GM23248 (cell line): ENCODE results near the genes STIP1 and VEGFB.

GRCh38 chr11:63986619-63987463 is 603 bp downstream of the OTUB1 start:
- RAMPAGE, long total RNA: no peak

DNA sequence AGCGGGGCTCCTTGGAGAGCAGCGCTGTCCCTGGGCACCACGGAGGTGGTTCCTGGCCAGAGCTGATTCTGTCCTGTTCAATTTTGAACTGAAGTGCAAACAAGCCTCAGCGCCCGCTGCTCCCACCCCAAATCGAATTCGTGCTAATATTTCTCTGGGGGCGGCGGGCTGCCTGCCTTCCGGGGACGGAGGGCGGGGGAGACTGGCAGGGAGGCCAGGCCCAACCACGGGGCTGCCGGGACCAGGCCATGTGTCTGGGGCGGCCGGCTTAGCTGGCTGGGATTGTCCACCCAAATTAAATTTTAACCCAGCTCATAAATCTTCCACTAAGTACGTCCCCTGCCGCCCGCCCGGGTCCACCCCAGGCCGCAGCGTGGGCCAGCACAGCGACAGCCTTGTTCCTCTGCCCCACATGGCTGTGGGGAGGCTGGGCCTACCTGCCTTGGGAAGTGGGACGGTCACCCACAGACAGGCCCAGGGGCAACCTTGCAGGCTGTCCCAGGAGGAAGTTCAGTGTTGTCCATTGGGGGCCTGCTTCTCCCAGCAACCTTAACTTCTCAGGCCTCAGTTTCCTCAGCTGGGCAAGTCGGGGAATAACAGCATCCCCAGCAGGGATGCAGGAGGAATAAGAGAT is 49.6 kb downstream of the FLRT1 start:
- RAMPAGE, long total RNA: no peak

- RAMPAGE, long total RNA: start-site peak on the plus strand at chr11:64186167-64186239, 668 and 245 reads in 2 replicates
Measured at GRCh38 chr11:64185926-64186449, at the start of gene STIP1. Gene STIP1 (plus strand): TSS chr11:64186171.

DNA sequence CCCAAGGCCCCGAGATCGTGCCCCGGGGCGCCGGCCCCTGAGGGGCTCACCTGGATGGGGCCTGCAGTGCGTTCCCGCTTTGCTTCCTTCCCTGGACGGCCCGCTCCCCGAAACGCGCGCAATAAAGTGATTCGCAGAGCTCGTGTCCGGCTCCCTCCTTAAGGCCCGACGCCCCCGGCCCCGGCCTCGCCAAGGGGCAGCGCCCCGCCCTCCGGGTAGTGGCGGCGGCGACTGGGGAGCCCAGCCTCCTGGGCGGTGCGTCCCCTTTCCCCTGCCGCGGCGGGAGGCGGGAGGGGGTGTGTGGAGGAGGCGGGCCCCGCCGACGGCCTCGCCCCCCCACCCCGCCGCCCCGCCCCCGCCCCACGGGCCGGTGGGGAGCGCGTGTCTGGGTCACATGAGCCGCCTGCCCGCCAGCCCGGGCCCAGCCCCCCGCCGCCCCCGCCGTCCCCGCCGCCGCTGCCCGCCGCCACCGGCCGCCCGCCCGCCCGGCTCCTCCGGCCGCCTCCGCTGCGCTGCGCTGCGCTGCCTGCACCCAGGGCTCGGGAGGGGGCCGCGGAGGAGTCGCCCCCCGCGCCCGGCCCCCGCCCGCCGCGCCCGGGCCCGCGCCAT is at the start of gene VEGFB:
VEGFB (plus strand) TSS at position 441 of the 609 bp plus-strand sequence.
- RAMPAGE, long total RNA: no peak

GRCh38 chr11:64304667-64305348 is 516 bp upstream of the ESRRA start:
- RAMPAGE, long total RNA: no peak

DNA sequence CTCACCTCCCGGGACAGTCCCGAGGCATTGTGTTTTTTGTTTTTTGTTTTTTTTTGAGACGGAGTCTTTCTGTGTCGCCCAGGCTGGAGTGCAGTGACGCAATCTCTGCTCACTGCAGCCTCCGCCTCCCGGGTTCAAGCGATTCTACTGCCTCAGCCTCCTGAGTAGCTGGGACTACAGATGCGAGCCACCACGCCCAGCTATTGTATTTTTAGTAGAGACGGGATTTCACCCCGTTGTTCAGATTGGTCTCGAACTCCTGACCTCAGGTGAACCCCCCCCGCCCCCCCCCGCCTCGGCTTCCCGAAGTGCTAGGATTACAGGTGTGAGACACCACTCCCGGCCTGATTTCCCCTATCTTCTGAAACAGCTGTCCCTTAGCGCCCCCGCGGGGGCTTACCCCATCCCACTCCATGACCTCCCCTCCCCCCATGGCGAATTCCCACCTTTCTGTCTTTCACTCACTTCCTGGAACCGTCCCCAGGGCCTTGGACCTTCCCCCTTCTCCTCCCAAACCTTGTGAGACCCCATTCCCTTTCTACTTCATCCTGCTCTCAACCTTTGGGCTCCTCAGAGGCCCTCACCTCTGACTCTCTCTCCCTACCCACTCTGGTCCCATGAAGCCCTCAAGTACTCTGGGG is 763 bp downstream of the PRDX5 start:
- RAMPAGE, long total RNA: no peak

DNA sequence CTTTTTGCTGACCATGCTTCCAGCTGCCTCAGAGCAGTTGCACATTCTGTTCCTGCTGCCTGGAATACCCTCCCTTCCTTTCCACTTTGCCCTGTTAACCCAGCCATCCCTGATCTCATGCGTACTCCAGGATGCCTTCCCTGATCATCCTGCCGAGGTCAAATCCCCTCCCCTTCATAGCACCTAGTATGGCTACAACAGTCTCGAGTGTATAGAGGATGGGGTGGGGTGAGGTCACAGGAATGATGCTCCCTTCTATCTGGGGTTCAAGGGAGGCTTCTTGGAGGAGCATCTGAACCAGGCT is 570 bp upstream of the CCDC88B start:
- RAMPAGE, long total RNA: no peak

GRCh38 chr11:64448718-64449384 is 89.9 kb downstream of the RPS6KA4 start:
- RAMPAGE, long total RNA: no peak

DNA sequence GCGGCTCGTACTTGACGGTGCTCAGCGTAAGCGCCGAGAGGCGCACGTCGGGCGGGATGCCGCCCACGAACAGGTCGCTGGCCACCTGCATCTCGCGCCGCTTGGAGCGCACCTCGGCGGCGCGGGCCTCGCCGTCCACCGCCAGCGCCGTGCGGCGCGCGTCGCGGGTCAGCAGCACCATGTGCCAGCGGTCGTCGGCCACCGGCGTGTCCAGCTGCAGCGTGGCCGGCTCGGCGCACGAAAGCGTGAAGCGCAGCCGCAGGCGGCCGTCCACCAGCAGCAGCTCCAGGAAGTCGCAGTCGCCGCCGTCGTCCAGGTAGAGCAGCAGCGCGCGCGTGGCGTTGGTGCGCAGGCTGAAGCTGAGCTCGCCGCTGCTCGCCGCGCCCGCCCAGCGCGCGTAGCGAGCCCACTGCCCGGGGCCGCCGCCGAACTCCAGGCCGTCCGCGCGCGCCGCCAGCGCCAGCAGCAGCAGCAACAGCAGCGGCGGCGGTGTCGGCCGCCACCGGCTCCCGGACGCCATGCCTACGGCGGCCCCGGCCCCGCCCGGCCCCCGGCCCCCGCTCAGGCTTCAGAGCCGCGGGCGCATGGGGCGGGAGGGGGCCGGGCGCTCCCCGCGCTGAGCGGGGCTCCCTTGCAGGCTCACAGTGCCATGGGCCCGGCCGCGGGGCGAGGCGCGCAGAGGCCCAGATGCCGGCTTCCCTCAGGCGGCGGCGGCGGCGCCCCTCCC is 9.7 kb downstream of the NRXN2 start:
- RAMPAGE, long total RNA: no peak

DNA sequence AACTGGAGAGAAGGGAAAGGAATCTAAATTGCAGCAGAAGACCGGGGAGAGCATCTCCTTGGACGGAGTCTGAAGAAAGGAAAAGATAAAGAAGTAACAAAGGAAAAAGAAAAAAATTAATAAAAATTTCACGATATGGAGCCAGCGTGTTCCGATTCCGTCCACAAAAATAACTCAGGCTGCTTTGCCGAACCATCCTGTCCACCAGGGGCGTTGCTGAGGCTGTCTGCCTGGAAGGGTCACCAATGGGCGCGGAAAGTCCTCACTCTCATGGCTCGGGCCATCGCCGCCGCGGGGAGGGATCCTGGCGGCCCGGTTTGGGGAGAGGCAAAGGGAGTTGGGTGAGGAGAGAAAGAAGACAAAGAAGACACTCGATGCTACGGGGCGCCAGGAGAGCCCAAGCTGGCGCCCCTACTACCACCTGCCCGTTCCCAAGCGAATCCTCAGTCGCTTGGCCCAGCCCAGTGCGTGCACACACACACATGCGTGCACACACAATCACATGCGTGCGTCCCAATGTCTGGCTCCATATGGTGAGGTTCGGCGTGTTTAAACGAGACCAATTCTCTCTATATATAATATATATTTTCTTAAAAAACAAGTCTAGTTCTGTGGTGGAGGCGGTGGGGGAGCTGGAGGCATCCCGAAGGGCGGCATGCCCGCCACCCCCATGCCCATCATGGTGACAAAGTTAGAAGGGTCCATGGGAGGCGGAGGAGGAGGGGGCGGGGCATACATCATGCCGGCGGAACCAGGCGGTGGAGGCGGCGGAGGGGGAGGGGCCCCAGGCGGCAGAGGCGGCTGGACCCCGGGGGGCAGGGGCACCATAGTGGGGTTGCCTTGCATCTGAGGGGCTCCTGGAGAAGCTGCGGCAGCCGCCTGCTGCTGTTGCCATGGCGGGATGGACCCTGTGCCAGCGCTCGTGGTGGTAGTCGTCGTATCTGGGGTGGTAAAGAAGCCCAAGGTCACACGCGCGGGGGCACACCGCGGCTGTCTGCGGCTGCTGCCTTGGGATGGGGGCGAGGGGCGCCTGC is 5.8 kb upstream of the PYGM start:
- RAMPAGE, long total RNA: no peak

GRCh38 chr11:64769879-64771119 is 8.0 kb downstream of the SF1 start:
- RAMPAGE, long total RNA: no peak

DNA sequence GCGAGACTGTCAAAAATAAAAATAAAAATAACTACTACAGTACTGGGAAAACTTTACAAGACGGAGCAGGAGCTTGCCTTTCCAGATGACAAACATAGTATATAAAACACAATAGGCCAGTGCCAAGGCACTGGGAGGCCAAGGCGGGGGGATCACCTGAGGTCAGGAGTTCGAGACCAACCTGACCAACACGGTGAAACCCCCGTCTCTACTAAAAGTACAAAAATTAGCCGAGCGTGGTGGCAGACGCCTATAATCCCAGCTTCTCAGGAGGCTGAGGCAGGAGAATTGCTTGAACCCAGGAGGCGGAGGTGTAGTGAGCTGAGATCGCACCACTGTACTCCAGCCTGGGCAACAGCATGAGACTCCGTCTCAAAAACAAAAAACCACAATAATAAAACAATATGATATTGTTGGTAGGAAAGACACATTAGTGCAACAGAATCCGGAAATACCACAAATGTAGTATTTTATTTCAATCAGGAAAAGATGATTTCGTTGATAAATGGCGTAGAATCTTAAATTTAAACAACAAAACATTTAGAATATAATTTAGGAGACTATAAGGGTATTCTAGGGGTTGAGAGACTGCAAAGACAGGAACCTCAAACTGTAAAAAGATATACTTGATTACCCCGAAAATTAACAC is 1.5 kb upstream of the SF1 start:
- RAMPAGE, long total RNA: no peak

DNA sequence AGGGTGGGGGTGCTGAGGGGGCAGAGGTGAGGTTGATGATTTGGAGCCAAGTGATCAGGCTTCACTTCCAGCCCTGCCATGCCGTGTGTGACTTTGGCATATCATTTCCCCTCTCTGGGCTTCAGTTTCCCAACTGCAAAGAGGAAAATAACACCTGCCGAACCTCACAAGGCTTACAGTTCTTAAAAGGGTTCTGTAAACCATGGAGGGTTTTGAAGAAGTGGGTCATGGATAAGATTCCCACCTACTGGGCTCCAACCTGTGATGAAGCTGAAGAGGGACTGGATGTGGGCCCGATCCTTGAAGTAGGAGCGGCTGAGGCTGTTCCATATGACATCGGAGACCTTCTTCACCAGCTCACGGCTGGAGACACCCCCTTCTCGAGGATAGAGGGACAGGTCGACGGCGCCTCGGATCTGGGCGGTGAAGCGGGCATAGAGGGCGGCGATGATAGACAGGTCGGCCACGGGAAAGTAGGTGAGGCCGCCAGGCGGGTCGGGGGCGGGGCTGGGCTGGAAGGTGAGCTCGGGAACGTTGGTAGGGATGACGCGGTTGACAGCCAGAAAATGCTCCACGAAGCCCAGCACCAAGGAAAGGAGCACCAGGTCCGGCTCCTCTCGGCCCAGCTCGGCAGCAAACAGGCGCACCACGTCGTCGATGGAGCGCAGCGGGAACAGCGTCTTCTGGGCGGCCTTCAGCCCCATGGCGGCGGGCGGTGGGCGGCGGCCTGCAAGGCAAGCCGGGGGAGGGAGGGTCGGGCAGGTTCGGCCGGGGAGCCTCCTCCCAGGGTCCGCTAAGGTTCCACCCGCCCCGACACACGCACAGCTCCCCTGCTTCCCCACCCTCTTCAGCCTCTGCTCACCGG is 713 bp downstream of the MEN1 start:
- RAMPAGE, long total RNA: no peak

DNA sequence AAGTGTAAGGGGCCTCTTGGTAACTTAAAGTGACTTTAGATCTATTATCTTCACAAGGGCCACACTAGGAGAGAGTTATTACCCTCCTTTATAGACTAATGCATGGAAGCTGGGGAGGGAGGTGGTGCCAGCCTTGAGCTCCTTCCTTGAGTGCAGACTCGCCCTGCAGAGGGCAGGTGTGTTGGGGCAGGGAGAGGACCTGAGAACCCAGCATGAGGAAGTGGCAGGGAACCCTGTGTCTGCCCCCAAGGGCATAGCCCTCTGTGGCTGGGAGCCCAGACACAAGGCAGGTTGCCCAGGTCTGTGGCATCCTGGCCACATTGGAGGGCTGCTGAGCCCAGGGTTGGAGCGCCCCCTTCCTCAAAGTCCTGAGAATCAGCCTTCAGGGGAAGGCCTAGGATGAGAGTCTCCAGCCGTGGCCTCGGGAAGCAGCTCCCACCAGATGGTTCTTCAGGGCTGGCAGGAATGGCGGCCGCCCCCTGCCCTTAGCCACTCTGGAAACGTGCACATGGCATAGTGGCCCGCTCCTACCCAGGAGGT is 4.3 kb upstream of the CDC42BPG start:
- RAMPAGE, long total RNA: no peak

- RAMPAGE, long total RNA: no peak
Measured at GRCh38 chr11:64855851-64857070, 11.8 kb upstream of the CDC42BPG start.

DNA sequence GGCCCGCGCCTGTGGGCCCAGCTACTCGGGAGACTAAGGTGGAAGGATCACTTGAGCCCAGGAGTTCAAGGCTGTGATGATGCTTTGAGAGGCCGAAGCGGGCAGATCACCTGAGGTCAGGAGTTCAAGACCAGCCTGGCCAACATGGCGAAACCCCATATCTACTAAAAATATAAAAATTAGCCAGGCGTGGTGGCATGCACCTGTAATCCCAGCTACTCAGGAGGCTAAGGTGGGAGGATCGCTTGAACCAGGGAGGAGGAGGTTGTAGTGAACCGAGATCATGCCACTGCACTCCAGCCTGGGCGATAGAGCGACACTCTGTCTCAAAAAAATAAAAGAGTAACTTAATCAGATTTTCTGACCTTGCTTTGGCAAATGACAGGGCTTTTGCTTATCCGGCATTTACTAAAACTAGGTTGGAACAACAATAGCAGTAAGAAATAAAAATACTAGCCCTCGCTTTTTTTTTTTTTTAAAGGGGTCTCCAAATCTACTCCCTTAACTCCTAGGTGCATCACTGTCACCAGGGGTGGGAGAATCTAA is 6.2 kb downstream of the EHD1 start:
- RAMPAGE, long total RNA: no peak

DNA sequence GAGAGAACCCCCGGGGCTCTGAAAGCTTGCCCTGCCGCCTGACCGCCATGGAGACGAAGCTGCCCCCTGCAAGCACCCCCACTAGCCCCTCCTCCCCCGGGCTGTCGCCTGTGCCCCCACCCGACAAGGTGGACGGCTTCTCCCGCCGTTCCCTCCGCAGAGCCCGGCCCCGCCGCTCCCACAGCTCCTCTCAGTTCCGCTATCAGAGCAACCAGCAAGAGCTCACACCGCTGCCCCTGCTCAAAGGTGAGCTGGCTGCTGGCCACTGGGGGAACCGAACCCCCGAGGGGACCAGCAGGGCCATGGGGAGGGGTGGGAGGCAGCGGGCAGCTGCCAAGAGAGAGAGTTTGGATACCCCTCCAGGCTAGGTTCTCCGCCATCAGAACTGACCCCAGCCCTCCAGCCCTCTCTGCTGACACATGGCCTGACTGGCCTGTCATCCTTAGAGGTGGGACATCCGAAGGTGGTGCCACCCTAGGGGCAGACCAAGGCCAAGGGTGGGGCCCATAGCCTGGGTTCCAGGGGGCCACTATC is 1.3 kb downstream of the PPP2R5B start:
- RAMPAGE, long total RNA: no peak

DNA sequence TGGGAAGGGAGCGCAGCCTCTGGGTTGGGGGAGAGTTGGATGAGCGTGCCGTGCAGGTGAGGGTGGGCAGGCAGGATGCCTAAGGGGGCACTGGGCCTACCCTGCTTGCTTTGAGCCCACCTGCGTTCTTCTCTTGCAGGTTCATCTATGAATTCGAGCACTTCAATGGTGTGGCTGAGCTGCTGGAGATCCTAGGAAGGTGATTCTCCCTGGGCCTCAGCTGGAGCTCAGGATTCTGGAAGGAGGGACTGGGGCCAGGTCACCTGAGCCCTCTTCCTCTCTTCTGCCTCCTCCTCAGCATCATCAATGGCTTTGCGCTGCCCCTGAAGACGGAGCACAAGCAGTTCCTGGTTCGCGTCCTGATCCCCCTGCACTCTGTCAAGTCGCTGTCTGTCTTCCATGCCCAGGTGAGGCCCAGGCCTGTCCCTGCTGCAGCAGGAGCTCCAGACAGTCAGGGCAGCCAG is 5.5 kb downstream of the GPHA2 start:
- RAMPAGE, long total RNA: no peak

DNA sequence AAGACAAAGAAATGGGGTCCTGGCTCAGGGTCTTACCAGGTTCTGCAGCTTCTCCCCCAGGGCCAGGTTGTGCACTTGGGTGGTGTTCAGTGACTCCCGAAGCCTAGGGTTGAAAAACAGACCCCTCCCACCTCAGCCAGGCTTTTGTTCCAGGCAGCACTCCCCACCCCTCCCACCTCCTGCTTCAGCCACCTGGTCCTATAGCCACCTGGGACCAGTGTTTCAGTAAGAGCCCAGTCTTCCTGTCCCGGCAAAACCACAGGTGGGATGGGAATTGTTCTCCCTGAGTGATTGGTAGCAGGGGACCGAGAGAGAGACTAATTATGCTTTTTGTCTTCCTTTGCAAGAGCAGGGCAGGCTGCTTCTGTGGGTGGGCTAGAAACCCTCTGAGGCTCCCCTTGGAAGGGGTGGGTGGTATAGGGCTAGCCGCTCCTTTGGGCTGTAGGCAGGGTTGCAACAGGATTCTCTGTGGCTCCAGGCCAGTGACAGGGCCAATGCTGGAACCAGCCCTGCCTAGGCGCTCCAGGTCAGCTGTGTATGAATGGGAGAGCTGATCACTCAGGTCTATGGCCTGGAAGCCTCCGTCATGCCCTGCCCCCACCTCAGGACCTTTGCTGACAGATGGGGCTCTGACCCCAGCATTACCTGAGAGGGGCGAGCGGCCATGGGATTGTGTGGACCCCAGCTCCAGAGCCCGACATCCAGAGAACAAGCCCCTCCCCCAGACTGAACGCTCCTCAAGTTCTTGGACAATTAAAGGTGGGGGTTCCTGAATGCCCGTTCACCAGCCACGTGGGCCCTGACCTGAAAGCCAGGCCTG is 8.6 kb upstream of the NAALADL1 start:
- RAMPAGE, long total RNA: no peak

DNA sequence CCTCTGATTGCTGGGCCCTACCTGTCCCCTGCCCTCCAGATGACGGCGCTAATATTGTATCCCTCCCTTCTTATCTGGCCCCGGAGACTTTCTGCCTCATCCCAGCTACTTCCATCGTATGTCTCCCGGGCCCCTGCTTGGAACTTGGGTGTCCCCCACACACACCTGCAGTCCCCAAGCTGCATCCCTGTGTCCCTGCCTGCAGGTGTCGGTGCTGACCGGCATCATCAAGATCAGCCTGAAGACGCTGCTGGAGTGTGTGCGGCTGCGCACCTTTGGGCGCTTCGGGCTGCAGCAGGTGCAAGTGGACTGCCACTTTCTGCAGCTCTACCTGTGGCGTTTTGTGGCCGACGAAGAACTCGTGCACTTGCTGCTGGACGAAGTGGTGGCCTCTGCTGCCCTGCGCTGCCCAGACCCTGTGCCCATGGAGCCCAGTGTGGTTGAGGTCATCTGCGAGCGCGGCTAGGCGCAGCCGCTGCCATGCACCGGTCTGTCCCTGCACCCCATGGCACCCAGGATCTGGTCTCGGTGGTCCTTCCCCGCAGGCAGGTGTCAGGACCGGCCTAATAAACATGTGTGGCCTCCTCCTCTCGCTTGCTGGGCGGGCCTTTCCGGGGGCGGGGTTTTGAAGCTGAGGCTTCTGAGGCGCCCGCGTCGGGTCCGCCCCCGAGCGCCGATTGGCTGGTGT is 406 bp upstream of the TM7SF2 start:
- RAMPAGE, long total RNA: no peak